Measurements from ENCODE around the genes NDUFS8 and PPP6R3.

DNA sequence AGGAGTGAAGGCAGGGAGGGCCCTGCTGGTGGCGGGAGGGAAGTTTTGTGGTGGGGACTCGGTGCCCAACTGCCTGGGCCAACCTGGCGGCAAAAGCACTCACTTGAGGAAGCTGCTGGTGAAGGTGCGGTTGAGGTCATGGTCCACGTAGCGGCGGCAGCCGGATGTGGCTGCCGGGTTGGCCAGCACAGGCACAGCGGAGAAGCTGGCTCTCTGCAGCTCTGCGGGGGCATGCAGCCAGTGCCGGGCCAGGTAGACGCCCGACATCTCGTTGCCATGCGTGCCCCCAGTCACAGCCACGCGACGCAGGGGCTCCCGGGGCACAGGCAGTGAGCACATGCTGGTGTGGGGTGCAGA, 3.8 kb downstream of the ACY3 start:
- PRO-cap, result no peak
- RAMPAGE, long total RNA, 4 experiments, result no peak in any of the 4 experiments

DNA sequence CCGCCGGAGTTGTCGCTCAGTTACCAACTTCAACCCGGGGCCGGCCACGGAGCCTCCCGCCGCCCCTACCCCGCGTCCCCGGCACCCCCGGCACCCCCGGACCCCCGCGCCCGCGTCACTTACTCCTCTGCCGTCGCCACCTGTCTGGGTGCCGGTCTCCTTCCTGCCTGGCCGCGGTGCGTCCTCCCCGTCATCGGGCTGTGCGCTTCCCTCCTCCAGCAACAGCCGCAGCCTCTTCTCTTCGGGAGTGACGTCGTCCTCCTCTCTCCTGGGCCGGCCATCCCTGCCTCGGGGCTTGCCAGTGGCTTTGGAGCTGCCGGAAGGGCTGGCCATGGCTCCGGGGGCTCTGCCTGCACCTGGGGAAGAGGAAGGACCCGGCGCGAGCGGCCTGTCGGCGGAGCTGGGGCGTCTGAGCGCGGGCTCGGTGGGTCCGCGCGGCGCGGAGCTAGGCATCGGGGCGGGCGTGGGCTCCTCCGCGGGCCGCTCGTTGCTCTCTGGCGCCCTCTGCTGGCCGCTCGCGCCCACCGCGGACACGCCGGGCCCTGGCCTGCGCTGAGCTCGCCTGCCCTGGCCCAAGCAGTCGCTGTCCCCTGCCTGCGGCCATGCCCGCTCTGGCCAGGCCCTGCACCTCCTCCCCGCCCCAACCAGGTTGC, 48.4 kb downstream of the UNC93B1 start:
- PRO-cap, result no peak
- RAMPAGE, long total RNA, 4 experiments, result no peak in any of the 4 experiments

DNA sequence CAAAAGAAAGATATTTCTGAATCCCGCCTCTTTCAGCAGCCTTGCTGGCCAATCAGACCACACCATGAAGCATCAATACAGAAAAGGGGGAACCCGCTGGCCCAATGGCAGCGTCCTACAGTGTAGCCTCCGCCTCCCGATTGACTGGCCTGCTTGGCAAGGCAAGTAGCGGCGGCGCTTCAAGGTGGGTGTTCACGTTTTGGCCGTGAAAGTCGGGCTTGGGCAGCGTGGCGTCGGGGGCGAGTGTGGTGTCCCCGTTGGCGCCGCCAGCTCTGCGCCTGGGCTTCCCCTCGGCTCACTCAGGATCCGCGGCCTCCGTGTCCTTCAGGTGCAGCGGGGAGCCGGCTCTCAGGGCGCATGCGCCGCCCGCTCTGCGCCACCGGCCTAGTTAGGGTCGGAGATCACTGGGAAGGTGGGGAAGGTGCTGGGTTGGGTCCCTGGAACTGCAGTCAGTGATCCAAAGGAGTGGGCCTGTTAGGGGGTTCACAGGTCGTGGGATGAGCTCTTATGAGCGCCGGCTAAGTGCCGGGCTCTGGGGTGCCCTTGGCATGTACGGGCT, at the start of gene NDUFS8:
Gene NDUFS8 (plus strand): TSS at position 132 of the 559 bp plus-strand sequence.
- PRO-cap, result bidirectional peak, plus-strand start at position 104 of the sequence, minus-strand start outside the sequence; bidirectional peak, plus-strand start at position 327 of the sequence, minus-strand start at position 297 of the sequence
- RAMPAGE, long total RNA, 4 experiments, result start-site peak on the plus strand in 4 of 4 experiments, centred at positions 136 to 141 of the sequence, 1,718 to 7,331 reads per replicate

DNA sequence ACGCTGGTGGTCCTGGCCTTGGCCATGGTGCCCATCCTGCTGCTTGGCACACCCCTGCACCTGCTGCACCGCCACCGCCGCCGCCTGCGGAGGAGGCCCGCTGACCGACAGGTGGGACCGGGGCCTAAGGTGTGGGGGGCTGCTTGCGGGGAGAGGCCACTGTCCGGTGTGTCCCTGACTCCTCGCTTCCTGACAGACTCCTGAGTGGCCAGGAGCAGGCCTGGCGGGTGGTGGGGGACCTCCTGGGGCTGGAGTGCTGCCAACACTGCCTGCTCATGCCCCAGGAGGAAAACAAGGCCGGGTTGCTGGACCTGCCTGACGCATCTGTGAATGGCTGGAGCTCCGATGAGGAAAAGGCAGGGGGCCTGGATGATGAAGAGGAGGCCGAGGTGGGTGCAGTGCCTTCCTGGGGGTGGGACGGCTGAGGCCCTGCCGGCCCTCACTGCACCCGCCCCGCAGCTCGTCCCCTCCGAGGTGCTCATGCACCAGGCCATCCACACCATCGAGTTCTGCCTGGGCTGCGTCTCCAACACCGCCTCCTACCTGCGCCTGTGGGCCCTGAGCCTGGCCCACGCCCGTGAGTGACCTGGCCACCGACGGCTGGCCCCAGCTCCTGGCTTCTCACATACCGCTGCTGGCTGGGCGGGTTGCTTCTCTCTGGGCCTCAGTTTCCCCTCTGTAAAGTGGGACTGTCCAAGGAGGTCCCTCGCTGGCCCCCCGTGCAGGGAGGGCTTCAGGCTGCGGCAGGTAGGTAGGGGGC, 11.0 kb downstream of the TCIRG1 start:
- PRO-cap, result no peak
- RAMPAGE, long total RNA, 4 experiments, result no peak in any of the 4 experiments

- PRO-cap, result no peak
- RAMPAGE, long total RNA, 4 experiments, result no peak in any of the 4 experiments
Measured at GRCh38 chr11:68062295-68063214, 23.7 kb downstream of the TCIRG1 start.

DNA sequence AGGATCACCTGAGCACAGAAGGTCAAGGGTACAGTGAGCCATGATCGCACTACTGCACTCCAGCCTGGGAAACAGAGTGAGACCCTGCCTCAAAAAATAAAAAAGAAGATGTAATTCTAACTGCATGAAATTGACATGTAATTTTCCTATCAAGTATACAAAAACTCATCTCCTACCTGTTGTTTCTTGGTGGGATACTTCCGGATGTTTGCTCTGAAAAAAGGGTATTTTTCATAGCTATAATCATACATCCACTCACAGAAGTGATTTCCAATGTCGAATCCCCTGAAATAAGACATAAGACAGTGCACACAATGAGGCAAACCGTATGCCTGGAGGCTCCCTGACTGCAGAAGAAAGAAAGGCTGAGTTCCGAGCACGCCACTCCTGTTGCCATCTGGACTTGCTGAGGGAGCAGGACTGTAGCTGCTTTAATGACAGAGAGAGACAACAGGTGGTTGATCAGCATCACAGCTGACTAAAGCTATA, 26.8 kb downstream of the TCIRG1 start:
- PRO-cap, result no peak
- RAMPAGE, long total RNA, 4 experiments, result no peak in any of the 4 experiments

GRCh38 chr11:68297511-68298145, 14.8 kb upstream of the LRP5 start:
- PRO-cap, result no peak
- RAMPAGE, long total RNA, 4 experiments, result no peak in any of the 4 experiments

DNA sequence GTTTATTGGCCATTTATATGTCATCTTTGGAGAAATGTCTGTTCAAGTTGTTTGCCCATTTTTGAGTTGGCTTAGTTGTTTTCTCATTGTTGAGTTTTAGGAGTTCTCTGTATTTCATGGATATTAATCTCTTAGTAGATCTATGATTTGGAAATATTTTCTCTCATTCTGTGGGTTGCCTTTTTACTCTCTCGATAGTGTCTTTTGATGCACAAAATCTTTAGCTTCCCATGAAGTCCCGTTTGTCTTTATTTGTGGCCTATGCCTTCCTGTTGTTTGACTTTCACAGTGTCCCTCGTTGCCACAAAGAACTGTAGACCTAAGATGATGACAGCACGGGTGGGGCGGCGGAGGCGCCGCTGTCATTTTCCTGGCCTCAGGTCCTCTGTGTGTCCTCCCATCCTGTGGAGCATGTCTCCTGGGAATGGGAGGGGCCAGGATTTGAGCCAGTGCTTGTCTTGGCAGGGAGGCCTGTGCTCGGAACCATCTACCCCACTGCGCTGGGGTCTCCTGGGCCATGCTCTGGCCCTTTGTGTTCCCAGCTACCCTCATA, 33.6 kb downstream of the LRP5 start:
- PRO-cap, result no peak
- RAMPAGE, long total RNA, 4 experiments, result no peak in any of the 4 experiments

GRCh38 chr11:68373506-68374086, 61.2 kb downstream of the LRP5 start:
- PRO-cap, result no peak
- RAMPAGE, long total RNA, 4 experiments, result no peak in any of the 4 experiments

GRCh38 chr11:68388399-68389479, 71.8 kb upstream of the PPP6R3 start:
- PRO-cap, result no peak
- RAMPAGE, long total RNA, 4 experiments, result no peak in any of the 4 experiments

DNA sequence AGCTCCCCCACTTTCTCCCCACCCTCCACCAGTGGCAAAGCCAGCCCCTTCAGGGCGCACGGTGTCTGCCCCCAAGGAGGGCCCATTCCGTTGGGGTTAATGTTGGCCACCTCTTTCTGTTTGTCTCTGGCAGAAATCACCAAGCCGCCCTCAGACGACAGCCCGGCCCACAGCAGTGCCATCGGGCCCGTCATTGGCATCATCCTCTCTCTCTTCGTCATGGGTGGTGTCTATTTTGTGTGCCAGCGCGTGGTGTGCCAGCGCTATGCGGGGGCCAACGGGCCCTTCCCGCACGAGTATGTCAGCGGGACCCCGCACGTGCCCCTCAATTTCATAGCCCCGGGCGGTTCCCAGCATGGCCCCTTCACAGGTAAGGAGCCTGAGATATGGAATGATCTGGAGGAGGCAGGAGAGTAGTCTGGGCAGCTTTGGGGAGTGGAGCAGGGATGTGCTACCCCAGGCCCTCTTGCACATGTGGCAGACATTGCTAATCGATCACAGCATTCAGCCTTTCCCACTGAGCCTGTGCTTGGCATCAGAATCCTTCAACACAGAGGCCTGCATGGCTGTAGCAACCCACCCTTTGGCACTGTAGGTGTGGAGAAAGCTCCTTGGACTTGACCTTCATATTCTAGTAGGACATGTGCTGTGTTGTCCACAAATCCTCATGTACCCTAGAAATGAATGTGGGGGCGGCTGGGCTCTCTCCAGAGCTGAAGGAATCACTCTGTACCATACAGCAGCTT, 22.1 kb upstream of the PPP6R3 start:
- PRO-cap, result no peak
- RAMPAGE, long total RNA, 4 experiments, result no peak in any of the 4 experiments

- PRO-cap, result bidirectional peak, plus-strand start at chr11:68460752, minus-strand start at chr11:68460562
- RAMPAGE, long total RNA, 4 experiments, result start-site peak on the plus strand in 4 of 4 experiments, at chr11:68460747-68460773 at its widest, 33 to 1,247 reads per replicate
Measured at GRCh38 chr11:68460655-68460881, at the start of gene PPP6R3. TSS of gene PPP6R3 (plus strand) at chr11:68460752.

GRCh38 chr11:68471410-68472463, 11.2 kb downstream of the PPP6R3 start:
- PRO-cap, result no peak
- RAMPAGE, long total RNA, 4 experiments, result no peak in any of the 4 experiments

DNA sequence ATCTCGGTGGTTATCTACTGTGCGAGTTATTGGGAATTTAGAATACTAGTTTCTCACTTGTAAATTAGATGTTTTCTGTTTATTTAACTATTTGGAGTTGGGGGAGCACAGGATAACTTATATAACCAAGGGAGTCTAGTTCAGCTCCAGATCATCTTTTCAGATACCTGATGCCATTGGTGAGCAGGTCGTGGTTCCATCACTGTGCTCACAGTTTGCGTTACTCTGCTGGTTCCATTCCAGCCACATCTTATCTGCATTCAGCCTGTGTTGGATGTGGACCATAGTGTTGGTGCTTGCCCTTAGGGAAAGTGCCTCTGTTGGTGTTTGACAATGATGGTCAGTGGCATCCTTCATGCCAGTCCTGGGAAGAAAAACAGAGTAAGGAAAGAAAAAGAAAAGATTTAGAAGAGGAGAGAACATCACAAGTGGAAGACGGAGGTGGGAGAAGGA, 104.6 kb downstream of the PPP6R3 start:
- PRO-cap, result no peak
- RAMPAGE, long total RNA, 4 experiments, result no peak in any of the 4 experiments

- PRO-cap, result no peak
- RAMPAGE, long total RNA, 4 experiments, result no peak in any of the 4 experiments
Measured at GRCh38 chr11:68579674-68580333, 104.5 kb upstream of the GAL start.

- PRO-cap, result no peak
- RAMPAGE, long total RNA, 4 experiments, result no peak in any of the 4 experiments
Measured at GRCh38 chr11:68857329-68857670, 15.6 kb upstream of the CPT1A start.

DNA sequence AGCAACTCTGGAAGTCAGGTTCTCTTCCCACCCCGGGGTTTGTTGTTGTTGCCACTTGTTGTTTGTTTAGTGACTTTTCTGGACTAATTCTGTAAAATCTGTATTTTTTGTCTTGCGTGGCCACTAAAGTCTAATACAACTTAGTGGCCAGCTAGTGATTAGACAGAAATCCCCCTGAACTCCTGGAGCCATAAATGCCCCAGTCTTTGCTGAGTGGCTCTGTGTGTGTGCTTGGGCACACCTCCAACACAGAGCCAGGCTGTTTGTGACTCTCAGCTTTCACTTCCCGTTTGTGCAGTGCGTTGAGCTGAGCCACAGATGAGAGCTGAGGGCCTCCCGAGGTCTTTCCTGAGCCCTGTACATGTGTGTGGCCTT, 23.5 kb downstream of the IGHMBP2 start:
- PRO-cap, result no peak
- RAMPAGE, long total RNA, 4 experiments, result no peak in any of the 4 experiments

DNA sequence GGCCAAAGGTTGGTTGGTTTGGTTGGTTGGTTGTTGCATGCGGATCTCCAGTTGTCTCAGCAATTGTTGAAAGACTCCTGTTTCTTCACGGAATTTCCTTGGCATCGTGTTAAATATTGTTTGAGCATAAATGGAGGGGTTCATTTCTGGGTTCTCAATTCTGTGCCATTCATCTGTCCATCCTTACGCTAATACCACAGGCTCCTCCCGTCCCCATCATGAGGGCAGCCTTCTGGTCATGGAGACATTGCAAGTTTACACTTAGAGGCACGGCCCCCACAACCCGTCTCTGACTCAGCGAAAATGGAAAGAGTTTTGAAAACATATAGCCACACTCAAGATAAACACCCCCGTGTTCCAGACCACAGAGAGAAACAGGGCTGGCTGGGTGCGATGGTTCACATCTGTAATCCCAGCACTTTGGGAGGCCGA, 35.0 kb downstream of the MRGPRD start:
- PRO-cap, result no peak
- RAMPAGE, long total RNA, 4 experiments, result no peak in any of the 4 experiments

DNA sequence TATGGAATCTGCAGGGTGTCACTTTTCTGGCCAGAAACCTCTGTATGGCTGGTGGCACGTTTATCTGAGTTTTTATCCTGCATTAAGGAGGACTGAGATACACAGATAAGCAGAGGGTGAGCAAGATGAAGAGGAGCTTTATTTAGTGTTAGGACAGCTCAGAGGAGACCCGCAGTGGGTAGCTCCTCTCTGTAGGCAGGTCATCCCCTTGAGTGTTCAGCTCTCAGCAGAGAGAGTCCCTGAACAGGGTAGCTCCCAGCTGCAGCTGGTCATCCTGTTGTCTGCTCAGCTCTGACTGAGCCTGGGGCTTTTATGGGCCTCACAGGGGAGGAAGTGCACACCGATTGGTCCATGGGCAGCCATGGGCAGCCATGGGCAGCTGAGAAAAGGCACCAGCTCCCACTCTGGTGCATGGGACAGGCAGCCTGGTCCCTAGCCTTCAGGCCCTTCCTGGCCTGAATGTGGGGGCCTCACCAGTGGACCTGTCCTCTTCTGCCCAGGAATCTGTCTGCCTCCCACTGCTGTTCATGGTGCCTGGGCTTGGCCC, 54.5 kb downstream of the MYEOV start:
- PRO-cap, result no peak
- RAMPAGE, long total RNA, 4 experiments, result no peak in any of the 4 experiments

DNA sequence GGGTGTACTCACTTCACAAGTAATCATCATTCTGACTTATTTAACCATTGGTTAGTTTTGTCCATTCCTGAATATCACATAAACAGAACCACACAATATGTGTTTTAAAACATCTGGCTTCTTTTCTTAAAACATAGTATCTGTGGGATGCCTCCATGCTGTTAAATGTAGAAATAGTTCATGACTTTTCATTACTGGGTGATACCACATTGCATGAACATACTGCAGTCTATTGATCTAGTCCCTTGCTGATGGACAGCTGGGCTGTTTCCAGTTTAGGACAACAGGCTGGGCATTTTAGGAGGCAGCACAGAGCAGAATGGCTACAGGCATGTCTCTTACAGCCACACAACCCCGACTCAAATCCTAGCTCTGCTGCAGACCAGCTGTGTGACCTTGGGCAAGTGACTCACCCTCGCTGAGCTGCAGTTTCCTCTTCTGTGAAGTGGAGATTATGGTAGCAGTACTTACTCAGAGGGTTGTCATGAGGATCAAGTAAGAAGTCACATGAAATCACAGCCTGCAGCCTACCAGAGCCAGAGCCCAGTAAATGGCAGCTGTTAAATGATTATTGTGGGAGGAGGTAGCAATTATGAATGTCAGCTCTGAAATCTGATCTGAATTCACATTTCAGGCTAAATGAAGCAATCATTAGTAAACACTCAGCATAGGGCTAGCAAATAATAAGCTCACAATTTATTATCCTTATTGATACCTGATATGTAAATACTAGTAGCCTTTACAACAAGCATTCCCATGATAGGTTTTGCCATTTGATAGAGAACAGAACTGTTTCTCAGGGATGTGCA, 58.7 kb downstream of the MYEOV start:
- PRO-cap, result unidirectional peak, minus-strand start at position 361 of the sequence
- RAMPAGE, long total RNA, 4 experiments, result no peak in any of the 4 experiments